Placental pericyte (primary cell): ENCODE measurements around the gene OPTC.

DNA sequence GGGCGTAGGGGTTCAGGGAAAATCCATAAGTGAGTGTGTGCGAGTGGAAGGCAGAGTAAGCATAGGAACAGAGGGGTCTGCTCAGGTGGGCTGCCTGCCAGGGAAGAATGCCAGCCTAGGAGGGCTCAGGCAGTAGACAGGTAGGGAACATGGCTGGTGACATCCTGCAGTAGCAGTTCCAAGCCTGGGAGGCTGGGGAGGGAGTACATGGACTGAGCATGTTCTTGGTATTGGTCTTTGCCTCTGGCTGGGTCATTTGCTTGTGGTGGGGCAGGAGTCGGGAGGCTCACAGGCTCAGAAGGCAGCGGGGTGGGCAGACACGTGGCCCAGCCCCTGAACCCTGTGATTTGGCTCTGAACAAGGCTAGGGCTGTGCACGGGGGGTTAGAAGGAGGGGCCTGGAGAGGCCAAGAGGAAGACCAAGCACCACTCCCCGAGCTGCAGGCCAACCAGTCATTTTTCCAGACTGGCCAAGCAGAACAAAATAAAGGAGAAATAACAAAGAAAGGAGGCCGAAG is 9.7 kb upstream of the PRELP start:
- CAGE, long polyA plus RNA: no peak

DNA sequence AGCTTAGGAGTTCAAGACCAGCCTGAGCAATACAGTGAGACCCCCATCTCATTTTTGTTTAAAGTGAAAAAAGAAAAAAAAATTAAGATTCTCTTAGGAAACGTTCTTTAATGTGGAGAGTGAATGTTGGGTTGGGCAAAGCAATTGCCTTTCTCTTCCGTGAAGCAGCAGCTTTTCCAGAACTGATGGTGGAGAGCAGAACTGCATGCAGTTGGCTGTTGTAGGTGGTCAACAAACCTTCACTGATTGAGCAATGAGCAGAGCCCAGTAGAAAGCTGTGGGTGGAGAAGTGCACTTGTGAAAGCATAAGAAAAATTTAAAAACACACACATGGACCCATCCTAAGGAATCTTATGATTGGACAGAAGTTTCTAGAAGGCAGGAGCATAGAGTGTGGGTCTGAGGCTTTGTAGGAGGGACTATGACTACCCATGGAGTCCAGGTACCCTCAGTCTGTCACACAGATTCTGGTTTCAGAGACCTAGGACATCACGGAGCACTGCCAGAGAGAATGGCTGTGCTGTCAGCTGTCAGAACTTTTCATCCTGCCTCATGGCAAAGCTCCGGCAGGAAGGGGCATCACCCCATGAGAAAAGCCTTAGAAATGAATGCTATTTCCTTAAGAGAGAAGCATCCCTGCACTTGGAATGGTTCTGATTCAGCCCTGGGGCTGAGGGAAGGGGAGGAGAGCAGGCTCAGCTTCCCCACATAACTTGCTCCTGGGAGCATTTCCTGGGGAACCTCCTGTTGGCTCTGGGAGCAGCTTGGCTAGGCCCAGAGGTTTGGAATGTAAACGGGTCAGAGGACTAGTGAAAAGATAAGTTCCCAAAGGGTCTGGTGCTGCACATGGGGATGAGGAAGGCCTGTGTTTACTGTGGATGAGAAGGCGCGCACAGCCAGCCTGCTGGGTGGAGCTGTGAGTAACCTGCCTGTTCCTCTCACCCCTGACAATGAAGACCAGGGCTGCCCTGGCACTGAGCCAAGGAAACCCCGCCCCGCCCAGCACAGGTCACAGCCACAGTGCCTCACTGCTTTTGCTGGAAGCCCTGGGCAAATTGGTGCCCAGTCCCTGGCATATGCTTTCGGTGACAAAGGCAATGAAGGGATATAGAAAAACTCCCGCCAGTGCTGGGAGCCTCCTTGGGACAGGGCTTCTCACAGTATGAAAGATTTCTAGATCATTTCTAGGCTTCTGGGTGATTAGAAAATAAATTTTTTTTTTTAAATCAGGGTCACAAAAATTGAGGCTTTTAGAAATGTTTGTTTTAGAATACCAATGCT is 4.9 kb downstream of the PRELP start:
- CAGE, long polyA plus RNA: no peak

DNA sequence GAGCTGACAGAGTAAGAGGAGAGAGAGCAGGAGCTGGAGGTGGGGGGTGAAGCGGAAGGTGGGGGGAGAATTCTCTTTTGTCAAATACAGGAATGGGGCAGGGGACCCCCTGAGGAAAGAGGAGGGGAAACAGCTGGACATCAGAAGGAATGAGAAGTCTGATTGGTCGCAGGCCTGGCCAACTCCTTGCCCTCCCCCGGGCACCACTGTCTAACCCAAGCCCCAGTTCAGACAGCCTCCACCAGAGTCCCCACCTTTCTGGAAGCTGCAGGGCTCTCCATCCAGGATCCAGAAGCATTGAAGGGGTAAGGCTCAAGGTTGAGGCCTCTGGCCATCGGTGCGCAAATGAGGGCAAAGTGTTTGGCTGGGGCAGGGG is at the start of gene OPTC:
TSS of gene OPTC (plus strand) at position 241 of the 376 bp plus-strand sequence.
- CAGE, long polyA plus RNA: no peak

GRCh38 chr1:203636309-203636912 is 9.8 kb downstream of the ATP2B4 start:
- CAGE, long polyA plus RNA: no peak

DNA sequence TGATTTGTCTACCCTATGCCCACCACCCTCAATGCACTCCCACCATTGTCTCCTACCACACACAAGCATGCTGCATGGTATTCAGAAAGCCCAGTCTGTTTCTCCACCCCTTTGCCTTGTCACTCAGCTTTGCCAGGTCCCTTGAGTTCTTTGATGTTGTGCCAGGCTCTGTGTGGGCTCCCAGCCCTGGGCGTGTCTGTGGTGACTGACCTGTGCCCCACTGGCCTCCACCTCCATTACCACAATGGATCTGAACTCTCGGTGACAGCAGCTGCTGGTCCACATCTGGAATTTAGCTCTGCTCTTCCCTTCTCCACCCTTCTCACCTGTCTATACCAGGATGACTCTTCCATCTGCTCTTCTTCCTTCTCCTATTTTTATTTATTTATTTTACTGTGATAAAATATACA is 35.0 kb downstream of the ATP2B4 start:
- CAGE, long polyA plus RNA: no peak

DNA sequence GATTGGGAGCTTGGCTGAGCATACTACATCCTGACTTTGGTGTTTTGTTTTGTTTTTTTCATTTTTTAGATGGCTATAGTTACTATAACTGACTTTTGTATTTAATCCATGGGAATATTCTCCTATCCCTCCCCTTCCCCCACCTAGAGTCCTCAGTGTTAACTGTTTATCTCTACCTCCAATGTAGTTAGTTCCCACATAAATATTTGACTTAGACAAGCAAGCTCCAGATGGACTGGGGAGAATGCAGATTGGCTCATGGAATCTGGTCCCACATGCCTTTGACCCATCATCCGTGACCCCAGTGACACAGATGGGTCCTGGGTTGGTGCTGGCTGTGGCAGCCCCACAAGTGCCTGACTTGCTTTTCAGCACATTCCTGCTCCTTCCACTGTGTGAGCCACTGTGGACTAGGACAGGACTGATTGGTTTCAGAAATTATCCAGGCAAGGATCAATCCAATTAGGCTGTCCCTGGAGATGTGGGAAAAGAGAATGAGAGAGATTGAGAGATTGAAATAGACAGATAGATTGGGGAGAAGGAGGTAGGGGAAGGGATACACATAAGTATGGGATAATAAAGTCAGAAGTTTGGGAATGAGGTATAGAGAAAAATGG is 41.8 kb downstream of the ATP2B4 start:
- CAGE, long polyA plus RNA: no peak

- CAGE, long polyA plus RNA: no peak
These were observed 1.5 kb downstream of the SOX13 start for GRCh38 chr1:204074167-204075157.

- CAGE, long polyA plus RNA: no peak
These were observed 1.1 kb downstream of the ETNK2 start for GRCh38 chr1:204150685-204151219.

DNA sequence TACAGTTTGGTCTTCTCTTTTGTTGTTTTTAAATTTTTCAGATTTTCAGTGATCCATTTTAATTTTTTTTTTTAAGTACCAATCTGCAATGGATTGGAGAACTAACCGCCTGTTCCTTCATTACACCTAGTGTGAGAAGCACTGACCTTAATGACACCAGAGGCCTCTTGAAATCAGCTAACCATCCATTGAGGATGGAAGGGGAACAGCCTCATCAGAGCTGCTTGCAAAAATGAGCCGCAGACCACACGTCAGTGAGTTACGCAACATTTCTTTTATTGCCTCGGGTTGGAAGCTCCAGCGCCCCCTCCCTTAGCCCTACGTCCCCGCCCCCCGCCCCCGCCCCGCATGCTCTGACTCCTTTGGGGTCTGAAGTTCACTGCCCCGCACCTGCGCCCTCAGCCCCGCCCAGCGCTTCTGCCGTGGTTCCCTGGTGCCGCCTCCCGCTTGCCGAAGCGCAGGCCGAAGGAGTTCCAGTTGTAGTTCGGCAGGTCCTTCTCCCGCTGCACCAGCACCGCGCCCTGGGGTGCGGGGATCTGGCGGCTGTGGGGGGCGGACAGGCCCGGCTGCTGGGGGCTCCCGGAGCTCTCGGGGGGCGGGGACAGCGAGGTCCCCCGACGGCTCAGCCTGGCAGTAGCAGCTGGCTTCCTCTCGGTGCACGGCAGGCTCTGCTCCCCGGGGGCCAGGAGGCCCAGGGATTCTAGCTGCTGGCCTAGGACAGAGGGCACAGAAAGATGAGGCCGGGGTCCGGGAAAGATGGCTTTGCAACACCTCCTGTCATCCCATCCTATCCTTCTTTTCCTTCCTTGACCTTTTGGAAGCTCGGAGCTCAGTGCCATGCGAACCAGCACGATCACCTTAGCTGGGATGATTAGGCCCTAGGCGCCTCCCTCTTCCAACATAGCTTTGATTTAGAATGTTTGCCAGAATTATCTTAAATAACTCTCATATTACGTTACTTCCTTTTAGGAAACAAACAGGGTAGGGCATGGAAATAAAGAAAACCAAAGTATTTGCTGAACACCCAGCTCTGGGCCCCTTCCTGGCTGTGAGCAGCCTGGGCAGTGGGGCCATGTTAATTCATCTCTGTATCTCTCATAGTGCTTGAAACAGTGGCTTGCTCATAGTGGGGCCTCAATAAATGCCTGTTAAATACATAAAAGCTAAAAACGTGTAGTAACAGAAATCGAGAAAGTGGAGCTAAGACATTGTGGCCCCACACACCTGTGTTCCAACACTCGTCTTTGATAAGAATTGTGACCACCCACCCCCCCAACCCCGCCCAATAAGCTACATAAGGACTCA is 5.8 kb downstream of the KISS1 start:
- CAGE, long polyA plus RNA: no peak

DNA sequence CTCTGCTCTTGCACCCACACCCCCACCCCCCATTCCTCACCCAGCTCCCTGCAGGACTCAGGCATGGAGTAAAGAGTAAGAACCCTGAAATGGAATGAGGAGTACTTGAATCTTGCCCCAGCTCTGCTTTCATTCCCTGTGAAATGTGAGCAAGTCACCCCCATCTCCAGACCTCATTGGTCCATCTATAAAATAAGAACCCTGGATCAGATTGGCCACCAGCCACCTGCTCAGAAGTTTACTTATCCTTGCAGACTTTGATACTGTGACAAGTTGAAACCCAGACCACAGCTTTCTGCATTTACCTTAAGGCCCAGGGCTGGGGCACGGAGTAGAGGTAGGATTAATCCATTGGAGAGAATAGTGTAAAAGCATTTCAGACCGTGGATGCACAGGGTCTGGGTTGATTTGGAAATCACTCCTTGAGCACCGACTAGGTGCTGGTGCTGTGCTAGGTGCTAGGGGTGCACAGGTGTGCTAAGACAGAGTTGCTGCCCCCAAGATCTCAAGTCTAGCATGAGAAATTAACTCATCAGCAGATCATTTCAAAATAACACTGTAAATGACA is 2.1 kb downstream of the KISS1 start:
- CAGE, long polyA plus RNA: no peak

- CAGE, long polyA plus RNA: no peak
These were observed 35.4 kb upstream of the GOLT1A start for GRCh38 chr1:204248988-204249790.

DNA sequence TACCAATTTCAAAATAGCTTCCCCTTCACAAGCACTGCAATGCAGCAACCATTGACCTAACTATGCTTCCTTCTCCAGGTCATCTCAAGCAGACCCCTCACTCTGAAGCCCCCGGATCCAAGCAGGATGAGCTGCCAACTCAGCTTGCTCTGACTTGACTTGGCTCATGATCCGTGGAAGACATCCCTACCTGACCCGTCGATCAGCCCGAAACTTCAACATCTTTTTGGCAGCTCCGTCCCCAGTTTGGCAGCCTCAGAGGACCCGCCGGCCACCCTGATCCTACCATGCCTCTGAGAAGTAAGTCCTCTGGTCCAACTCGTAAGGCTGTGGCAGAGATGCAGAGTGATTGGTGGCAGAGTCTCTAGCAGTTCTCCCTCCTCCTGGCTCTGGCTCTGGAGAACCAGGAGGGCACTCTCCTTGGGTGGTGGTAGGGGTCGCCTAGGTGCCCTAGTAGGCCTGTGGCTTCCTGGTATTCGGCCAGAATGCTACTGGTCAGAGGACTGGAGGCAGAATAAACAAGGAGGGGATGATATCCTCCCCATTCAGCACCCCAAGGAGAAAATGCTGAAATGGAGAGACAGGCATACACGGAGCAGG is 63.1 kb upstream of the GOLT1A start:
- CAGE, long polyA plus RNA: no peak

GRCh38 chr1:204332649-204333371 is 26.9 kb downstream of the PLEKHA6 start:
- CAGE, long polyA plus RNA: no peak

- CAGE, long polyA plus RNA: no peak
These were observed 3.7 kb upstream of the PLEKHA6 start for GRCh38 chr1:204362966-204364216.

- CAGE, long polyA plus RNA: no peak
These were observed 10.5 kb downstream of the PPP1R15B start for GRCh38 chr1:204400794-204401851.

GRCh38 chr1:204433943-204434817 is 22.6 kb upstream of the PPP1R15B start:
- CAGE, long polyA plus RNA: no peak

DNA sequence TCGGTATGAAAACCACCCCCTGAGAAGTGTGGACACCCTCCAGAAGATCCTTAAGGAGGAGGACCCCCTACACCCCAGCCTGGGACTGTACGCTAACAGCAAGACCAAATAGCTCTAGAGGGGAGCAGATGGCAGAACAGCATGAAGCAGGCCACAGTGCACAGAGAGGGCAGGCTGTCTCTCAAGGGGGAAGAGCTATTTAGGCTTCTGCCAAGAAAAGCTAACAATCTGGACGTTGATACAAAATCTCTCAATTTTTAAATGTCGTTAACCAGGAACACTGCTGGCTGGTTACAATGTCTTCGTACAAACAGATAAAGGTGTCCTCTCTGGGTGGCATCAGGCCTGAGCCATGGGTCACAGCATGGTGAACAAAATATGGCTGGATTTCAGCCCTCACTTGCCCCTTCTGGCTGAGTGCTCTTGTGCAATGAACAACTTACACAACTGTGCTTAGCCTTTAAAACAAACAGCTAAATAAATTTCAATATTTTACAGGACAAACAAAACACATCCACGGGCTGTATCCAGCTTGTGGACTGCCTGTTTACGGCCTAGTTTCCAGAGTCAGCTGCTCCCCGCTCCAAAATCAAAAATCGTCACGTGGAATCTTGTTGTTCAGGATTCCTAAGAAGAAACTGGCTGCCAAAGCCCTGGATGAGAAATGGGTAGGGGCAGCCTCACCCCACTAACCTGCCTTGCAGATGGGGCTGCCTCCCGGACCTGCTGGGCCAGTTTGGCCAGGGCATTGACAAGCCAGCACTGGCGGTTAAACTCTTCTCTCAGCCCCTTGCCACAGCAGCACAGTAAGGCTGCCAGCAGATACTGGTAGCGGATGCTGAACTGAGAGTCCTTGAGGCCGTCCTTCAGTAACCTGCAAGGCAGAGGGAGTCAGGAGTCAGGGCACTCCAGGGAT is 31.4 kb upstream of the PPP1R15B start:
- CAGE, long polyA plus RNA: no peak

DNA sequence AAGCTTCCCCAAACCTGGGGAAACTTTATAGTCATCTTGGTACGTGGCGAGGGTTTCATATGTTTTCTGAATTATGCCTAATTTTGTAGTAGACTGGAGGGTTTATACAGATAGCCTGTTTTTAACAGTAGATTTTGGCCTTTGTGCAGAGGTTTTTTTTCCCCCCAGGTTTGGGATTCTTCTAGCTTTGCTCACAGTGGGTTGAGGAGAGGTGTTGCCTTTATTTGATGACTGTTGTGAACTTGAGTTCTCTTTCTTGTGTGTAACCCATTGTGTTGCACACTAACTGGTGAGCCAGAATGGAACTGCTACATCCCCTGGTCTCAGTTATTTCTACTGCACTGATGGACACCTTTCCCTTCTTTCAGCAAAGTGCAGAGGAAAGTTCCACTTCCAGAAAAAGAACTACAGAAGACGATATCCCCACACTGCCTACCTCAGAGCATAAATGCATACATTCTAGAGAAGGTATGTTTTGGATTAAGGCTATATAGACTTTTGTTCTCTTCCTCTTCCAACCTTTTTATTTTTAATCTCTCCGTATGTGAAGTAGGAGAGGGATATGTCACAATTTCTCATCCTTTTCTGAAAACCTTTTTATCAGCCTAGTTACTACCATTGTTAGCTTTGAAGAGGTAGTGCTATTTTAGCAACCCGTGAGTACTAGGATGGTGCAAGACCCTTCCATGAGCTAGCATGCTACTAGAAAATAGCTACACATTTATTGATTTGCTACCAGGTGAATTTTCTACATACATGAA is 21.8 kb downstream of the MDM4 start:
- CAGE, long polyA plus RNA: no peak

- CAGE, long polyA plus RNA: no peak
These were observed 28.2 kb downstream of the MDM4 start for GRCh38 chr1:204544375-204544814.

GRCh38 chr1:204638003-204638333 is 47.6 kb downstream of the LRRN2 start:
- CAGE, long polyA plus RNA: no peak